Measurements from ENCODE around the gene ATXN1.

- RRBS: no CpG with 5 or more reads among the region's 7 CpGs
Measured at GRCh38 chr6:15500475-15500753, 162.4 kb downstream of the DTNBP1 start.

- RRBS: no CpG with 5 or more reads among the region's 15 CpGs
Measured at GRCh38 chr6:15523900-15524466, 138.8 kb downstream of the DTNBP1 start.

- RRBS: no CpG with 5 or more reads among the region's 12 CpGs
Measured at GRCh38 chr6:15524467-15524979, 138.3 kb downstream of the DTNBP1 start.

DNA sequence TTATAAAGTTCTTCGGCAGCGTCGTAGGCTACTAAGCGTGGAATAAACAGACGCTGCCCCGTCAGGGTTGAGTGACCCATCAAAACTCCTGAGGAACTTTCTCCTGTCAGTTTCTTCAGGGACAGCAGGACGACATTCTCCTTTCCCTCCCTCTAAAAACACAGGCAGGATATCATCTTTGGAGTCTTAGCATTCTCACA is 28.8 kb upstream of the DTNBP1 start:
- RRBS: no CpG with 5 or more reads among the region's 7 CpGs

- RRBS: no CpG with 5 or more reads among the region's 25 CpGs
Measured at GRCh38 chr6:16144380-16145804, 16.0 kb downstream of the MYLIP start.

- RRBS: no CpG with 5 or more reads among the region's 4 CpGs
Measured at GRCh38 chr6:16235578-16236189, 2.7 kb upstream of the GMPR start.

GRCh38 chr6:16504578-16504987 is 256.7 kb downstream of the ATXN1 start:
- RRBS: no CpG with 5 or more reads among the region's 5 CpGs

DNA sequence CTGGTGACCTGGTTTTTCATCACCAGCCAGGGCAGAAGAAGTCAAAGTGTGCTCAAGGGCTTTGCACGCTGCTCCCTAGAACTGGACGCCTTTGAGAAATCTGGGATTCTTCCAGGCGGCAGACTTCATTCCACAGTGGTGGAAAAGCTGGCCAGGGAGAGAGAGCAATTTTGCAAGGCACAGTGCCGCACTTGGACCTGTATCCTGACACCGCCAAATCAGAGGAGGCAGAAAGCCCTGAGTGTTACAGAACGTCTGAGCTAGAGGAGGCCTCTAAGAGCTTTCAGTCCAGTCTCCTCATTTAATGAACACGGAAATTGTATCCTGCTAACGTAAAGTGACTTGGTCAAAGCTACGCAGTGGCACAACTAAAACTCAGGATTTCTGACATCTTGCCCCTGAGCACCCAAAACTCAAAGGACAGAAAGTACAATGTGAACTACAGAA is 219.7 kb downstream of the ATXN1 start:
- RRBS: no CpG with 5 or more reads among the region's 9 CpGs

- RRBS: no CpG with 5 or more reads among the region's 5 CpGs
Measured at GRCh38 chr6:16544692-16545151, 216.5 kb downstream of the ATXN1 start.

- RRBS: no CpG with 5 or more reads among the region's 4 CpGs
Measured at GRCh38 chr6:16668988-16669694, 92.1 kb downstream of the ATXN1 start.

DNA sequence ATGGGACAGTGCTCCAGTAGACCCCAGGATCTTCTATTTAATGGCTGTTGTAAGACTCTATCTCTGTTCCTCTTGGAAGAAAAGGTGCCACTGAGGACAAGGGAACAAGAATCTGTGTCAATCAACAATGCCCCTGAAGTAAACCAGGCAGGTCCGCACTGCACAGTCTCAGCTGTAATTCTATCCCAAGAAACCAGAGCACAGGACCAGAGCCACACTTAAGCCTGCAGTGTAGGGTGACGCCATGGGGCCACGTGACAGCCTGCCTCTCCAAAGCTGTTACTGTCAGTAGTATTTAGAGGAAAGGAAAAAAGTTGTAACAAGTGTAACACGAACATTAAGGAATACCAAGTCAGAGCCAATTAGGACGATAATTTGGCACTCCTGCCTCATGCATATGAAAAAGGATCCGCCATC is 80.1 kb downstream of the ATXN1 start:
- RRBS: no CpG with 5 or more reads among the region's 6 CpGs

DNA sequence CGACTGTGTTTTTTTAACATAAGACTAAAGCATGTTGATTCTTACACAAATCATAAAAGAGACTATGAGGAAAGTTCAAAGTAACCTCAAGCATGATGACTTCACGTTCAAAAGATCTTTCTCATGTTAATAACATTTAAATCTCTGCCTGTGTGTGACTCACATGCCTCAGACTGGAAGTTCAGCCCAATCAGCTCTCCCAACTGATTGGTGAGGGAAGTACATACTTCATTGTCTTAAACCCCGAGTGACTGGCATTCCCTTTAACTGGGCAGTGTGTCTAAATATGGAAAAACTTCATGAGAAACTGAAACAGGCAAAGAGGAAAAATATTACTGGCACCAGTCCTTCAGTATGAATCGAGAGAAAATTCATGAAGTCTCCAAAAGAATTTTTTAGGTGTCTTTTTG is 37.3 kb downstream of the ATXN1 start:
- RRBS: no CpG with 5 or more reads among the region's 4 CpGs

DNA sequence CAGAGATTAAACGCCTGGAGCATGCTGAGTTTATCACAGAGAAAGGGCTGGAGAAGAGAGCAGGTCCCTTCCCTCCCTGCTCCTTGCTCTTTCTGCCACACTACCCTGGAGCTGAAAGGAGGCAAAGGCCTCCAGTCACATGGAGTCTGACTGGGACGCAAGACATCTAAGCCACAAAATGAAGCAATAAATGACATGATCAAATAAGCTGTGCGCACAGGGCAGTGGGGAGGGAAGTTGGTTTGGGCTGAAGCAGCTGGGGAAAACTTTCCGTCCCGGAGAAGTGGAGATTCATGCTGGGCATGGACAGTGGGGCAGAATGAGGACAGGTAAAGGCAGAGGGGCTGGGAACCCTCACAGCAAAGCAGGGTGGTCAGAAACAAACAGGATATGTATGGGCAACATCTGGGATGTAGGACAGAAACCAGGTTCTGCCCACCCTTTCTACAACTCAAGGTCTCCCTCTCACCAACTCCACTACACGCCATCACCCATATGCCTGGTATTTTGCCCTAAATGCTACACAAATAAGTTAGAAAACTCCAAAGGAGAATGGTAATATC is 33.1 kb downstream of the ATXN1 start:
- RRBS: no CpG with 5 or more reads among the region's 6 CpGs

GRCh38 chr6:16747121-16748122 is 13.8 kb downstream of the ATXN1 start:
- RRBS: no CpG with 5 or more reads among the region's 17 CpGs

DNA sequence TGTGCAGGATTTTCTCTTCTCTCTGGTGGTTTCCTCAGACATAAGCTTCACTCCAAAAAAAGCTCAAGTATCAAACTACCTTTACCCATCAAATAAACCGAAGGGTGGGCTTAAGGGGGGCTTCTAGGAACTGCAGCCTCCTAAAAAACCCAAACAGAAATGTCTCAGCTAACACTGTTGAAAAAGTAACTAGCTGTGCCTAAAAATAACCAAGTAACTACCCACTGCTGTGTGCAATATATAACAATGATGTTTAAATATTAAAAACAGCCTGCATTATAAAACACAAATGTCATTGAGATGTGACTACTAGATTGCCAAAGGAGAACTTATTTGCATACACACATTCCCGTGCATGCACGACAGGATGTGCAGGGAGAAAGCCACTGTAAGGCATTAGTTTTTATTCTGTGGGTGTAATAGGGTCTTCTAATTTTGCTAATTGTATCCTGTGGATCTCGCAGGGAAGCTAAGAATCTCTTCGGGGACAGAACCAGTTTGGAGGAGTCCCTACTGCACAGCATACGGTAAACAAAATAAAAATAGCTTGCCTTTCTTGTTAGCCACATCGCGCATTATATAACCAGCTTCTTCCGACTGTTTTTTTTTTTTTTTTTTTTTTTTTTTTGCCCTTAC is 2.2 kb downstream of the ATXN1 start:
- RRBS: no CpG with 5 or more reads among the region's 9 CpGs

DNA sequence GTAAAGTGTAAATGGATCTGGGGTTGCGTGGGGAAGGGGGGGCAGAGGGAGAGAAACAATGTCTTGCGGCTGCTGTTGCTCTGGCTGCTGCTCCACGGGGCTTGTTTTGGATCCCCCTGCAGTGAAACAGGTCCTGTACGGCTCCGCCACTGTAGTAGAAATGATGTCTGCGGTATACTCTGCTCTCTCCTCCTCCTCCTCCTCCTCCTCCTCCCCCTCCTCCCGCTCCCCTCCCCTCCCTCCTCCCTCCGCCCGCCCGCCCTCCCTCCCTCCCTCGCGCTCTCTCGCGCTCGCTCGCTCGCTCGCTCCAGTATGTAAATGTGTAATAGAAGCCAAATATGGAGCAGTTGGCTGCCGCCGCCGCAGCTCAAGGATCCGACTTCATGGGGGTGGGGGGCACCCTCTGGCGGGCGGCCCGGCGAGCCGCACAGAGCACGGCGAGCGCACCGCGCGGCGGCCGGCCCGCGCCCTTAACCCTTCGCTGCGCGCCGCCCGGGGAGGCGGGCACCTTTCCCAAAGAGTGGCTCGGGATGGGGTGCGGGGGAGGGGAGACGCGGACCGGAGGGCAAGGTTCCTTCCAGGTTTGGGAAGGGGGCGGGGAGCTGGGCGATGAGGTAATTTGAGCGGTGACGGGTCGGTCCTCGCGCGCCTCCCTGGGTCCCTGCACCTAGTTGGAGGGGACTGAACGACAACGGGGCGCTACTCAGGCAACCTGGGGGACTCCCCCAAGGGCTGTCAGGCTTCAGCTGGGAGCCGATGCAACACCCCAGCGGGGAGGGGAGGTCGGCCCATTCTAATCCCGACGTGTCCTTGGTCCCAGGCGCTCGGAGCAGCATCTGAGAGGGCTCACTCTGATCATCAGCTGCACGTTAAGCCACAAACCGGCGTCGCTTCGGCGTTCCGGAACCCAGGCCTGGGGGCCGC is at the start of gene ATXN1:
ATXN1 (minus strand) TSS at position 162 of the 924 bp plus-strand sequence.
- RRBS: 2% methylated on average over 26 of the region's 74 CpGs

DNA sequence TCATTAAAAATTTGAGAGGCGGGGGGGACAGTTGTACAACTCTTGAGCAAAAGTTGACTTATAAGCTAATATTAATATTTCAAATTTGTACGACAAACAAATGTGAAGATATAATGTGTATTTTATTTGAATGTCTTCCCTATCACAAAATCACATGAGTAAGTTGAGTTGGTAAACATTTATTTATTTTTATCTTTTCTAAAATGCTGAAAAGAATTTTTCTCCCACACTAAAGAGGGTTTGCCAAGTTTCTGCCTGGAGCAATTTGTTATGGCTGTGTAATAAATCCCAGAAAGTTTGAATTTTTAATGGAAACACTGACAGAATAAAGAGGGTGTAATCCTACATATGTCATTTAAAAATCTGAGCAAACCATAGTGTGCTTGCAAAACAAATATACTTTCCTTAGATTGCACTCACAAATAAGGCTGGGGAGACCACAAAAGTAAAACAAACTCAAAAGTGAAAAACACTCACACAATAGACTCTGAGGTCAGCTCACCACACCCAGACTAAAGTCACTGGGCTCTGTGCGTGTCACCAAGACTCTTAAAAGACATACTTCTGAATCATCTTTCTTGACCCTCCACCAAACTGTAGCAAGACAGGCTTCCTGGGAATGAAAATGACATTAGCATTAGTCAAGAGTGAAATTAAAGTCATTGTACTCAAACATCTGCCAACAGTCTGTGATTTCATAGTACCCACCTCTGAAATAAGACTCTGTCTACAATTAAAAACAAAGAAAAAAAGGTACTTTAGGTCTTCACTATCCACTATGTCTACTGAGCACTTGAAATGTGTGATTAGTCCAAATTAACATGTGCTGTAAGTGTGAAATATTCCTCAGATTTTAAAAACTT is 4.8 kb upstream of the ATXN1 start:
- RRBS: no CpG with 5 or more reads among the region's 3 CpGs

GRCh38 chr6:16768930-16769575 is 7.8 kb upstream of the ATXN1 start:
- RRBS: no CpG with 5 or more reads among the region's 12 CpGs

GRCh38 chr6:16985677-16986133 is 116.1 kb upstream of the STMND1 start:
- RRBS: no CpG with 5 or more reads among the region's 6 CpGs

GRCh38 chr6:17473540-17474121 is 80.2 kb downstream of the CAP2 start:
- RRBS: no CpG with 5 or more reads among the region's 2 CpGs

Measured in epidermal melanocyte (primary cell).